Diencephalon (tissue), 2 donors: Measurements from ENCODE around the gene EBLN2.

GRCh38 chr3:72738283-72739467, 109.6 kb downstream of the SHQ1 start:
- RAMPAGE, long total RNA: no peak

- RAMPAGE, long total RNA: no peak
These were observed 94.8 kb downstream of the SHQ1 start for GRCh38 chr3:72753459-72753779.

GRCh38 chr3:73060966-73061886, at the start of gene EBLN2:
TSS of gene EBLN2 (plus strand) at chr3:73061659.
- RAMPAGE, long total RNA: no peak

GRCh38 chr3:73382638-73383667, 241.8 kb downstream of the PDZRN3 start:
- RAMPAGE, long total RNA: no peak

- RAMPAGE, long total RNA: no peak
These were observed 112.7 kb downstream of the PDZRN3 start for GRCh38 chr3:73511986-73512484.

DNA sequence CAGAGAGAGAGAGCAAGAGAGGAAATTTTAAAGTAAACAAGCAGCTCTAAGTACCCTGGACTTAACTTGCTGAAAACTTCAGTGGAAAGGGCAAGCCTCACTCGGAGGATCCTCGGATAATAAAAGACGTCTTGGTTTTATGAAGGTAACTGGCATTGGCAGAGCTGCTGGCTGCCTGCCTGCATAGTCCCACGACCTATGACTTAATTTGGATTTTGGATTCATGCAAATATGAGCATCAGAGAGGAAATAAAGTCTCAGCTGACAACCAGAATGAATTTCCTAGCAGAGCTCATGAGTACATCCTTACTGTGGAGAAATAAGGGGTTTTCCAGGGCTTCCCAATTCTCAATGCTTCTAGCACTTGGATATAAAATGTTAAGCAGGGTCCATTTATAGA, 95.2 kb upstream of the PDZRN3 start:
- RAMPAGE, long total RNA: no peak

DNA sequence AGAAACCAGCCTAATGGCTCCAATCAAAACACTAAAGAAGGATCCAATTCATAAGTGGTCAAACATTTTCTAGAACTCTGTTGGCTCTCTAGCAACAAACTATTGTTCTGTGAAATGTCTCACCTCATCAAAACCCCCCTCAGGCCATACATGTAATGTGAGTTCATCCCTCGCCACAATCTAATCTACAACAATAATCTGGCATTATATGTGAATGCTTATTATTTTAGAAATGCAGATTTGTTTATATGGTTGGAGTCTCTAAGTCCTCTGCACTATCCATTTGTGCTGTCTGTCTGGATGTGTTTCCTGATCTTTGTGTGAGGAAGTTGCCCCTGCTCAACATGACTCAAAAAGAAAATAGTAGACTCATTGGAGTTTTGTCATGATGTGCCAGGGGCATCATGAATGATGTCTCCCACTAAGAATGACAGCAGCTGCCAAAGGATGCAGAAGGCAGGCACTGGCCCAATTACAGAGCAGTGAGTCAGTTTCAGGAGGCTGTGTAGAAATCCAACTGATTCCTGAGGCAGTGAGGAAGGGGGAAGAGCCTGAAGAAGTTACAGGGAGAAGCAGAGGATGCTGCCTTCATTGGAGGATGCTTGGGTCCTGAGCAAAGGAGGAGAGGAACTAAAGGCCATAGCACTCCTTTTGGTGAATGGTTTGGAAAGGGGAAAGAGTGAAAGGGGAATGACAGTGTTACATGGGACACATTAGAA, 161.7 kb upstream of the PDZRN3 start:
- RAMPAGE, long total RNA: no peak

DNA sequence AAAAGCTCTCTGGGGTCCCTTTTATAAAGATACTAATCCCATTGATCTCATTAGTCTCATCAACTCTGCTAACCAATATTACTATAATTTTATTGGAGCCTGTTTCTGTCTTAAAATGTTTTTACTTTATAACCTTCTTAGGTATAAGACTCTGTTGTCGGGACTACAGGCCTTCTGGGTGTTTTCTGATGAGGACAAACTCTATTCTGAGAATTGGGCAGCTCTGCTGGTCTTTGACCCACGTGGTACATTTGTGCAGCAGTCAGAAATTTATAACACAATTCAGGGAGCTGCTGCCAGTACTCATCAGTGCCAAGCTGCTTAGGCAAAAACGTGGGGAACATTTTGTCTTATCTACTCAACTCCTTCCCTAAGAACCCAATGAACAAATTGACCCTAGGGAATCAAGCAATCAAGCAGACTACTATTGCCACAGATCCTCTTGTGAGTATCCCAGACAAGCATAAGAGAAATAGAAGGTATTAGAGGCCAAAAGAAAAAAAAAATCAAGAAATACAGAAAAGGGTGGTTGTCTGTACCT, 180.7 kb upstream of the PDZRN3 start:
- RAMPAGE, long total RNA: no peak

DNA sequence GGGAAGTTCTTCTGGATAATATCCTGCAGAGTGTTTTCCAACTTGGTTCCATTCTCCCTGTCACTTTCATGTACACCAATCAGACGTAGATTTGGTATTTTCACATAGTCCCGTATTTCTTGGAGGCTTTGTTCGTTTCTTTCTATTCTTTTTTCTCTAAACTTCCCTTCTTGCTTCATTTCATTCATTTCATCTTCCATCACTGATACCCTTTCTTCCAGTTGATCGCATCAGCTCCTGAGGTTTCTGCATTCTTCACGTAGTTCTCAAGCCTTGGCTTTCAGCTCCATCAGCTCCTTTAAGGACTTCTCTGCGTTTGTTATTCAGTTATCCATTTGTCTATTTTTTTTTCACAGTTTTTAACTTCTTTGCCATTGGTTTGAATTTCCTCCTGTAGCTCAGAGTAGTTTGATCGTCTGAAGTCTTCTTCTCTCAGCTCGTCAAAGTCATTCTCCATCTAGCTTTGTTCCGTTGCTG, 296.5 kb downstream of the CNTN3 start:
- RAMPAGE, long total RNA: no peak

DNA sequence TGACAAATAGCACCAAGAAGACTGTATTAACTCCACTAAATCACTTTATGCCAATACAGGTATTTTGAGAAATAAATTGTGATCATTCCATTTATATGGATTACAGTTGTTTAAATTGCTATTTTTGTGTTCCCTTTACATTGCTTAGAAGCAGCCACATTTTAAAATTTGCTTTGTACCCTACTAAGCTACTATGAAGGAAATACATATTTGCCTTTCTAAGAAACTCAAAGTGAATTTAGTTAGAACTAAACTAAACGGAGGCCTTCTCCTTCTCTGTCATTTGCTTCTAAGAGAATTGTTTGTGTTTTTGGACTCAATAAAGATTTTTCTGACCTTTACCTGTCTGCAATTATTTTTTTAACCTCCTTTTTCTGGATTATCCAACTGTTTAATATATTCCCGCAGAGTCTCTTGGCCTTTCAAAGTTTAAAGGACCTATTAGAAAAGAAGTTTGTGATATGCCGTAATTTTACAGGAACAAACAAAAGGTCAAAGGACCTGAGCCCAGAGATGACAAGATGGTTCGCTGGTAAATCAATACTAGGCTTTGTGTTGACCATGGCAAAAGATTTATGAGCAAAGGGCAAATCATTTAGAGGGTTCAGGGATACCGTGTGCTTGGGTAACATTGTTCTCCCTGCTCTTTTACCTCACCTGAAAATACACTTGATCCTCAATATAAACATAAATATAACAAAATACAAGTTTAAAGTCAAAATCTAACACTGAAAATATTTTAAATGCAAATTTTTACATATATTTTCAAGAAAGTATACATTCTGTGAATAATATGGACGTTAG, 923.6 kb downstream of the ROBO1 start:
- RAMPAGE, long total RNA: no peak

- RAMPAGE, long total RNA: no peak
These were observed 749.1 kb downstream of the ROBO1 start for GRCh38 chr3:79018396-79019313.

DNA sequence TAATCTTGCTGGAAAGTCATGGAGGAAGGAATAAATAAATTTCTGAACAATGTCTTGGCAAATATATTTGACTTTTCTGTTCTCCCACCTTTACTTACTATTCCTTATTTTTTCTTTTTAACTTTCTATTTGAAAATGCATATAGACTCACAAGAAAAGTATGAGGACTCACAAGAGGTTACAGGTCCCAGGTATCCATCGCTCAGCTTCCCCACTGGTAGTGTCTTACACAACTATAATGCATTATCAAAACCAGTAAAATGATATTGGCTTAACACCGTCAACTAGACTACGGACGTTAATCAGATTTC, 415.7 kb downstream of the ROBO1 start:
- RAMPAGE, long total RNA: no peak

- RAMPAGE, long total RNA: no peak
These were observed 560.1 kb upstream of the ROBO1 start for GRCh38 chr3:80327910-80328292.

- RAMPAGE, long total RNA: no peak
These were observed 965.8 kb upstream of the ROBO1 start for GRCh38 chr3:80733442-80734239.

- RAMPAGE, long total RNA: no peak
These were observed 704.2 kb downstream of the GBE1 start for GRCh38 chr3:81057359-81057558.

GRCh38 chr3:81622121-81622958, 139.1 kb downstream of the GBE1 start:
- RAMPAGE, long total RNA: no peak

- RAMPAGE, long total RNA: no peak
These were observed 18.5 kb downstream of the GBE1 start for GRCh38 chr3:81742936-81743329.

DNA sequence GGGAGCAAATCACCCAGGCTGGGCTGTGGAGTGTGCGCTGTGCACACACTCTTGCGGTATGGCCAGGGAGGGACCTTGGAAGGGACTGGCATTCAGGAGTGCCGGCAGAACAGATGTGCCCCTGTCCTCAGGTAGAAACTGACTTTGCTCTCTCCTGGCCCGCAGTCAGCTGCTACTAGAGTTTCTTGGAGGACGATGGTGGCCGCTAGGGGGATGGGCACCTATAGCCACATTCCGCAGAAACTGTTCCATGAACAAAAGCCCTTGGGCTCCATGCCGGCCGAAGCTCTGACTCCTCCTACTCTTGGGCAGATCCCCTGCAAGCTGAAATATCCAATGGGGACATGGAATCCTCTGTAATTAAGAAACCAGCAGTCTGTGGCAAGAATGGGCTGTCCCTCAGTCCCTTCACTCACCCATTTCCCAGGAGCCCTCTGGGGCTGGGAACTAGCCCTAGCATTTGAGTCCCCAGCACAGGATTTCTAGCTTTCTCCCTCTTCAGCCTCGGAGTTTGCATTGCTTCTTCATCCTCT, 410.2 kb upstream of the CADM2 start:
- RAMPAGE, long total RNA: no peak

GRCh38 chr3:86989490-86990131, 1.3 kb downstream of the VGLL3 start:
- RAMPAGE, long total RNA: no peak

DNA sequence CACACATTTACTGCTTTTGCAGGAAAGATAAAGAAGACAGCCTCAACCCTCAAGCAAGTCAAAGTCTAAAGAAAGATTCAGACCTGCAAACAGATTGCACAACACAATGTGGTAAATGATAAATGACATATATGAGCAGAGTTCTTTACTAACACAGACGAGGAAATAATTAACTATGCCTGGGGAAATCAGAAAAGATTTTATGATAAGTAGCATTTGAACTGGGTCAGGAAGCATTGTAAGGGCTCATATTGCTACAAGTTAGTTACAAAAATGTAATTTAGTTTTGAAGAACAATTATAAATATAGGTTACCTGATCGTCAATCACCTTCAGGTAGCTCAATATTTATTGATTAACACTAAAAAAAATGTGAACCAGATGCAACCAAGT, 20.8 kb upstream of the CHMP2B start:
- RAMPAGE, long total RNA: no peak